ENCODE measurements around the genes FOXA3, PNMA8A and GNG8.

DNA sequence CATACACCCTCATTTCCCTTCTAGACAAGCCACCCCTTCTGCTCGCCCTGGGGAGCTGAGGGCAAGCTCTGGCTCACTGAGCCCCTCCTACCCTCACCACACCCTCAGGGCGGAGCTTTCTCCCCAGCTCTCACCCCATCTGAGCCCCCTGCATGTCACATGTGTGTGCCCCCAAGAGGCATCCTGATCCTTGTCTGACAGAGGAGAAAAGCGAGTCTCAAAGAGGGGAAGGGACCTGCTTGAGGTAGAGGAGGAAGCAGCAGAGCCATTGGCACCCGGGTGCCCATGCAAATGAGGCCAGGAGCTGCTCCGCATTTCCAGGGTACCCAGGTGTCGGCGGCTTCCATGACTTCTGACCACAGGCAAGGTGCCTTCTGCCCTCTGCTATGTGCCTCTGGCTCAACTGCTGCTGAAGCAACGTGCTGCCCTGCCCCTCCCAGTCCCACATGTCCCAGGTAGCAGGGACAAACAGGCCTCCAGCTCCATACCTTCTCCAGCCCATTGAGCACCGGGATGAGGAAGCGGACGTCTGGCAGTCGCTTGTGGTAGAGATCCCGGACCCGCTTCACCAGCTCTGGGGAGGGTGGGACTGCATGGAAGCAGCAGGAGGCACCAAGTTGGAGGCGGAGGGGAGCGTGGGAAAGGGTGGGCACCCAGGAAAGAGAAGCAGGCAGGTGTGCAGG lies 7.9 kb upstream of the RSPH6A start:
- PRO-cap: no peak
- RAMPAGE, long total RNA, 2 experiments: no peak in any of the 2 experiments

DNA sequence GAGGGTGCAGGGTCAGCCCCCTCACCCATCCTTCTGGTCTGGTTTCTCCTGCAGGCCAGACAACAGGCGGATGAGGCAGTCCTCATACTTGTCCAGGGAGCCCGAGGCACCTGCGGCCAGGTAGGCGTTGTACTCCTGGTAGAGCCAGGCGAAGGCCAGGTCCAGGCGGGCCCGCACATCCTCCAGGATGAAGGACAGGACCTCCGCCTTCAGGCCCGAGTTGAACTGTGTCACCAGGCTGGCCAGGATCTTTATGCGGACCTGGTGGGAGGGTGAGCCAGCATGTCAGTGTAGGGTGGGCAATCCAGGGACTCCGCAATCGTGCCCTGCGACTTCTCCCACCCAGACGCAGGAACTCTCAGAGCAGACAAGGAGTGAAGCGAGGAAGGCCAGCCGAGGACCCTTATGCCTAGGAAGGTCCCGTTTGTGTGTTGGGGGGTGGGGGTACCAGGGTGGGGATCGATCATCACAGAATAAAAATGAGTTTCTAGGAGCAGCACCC lies 13.9 kb upstream of the RSPH6A start:
- PRO-cap: no peak
- RAMPAGE, long total RNA, 2 experiments: no peak in any of the 2 experiments

DNA sequence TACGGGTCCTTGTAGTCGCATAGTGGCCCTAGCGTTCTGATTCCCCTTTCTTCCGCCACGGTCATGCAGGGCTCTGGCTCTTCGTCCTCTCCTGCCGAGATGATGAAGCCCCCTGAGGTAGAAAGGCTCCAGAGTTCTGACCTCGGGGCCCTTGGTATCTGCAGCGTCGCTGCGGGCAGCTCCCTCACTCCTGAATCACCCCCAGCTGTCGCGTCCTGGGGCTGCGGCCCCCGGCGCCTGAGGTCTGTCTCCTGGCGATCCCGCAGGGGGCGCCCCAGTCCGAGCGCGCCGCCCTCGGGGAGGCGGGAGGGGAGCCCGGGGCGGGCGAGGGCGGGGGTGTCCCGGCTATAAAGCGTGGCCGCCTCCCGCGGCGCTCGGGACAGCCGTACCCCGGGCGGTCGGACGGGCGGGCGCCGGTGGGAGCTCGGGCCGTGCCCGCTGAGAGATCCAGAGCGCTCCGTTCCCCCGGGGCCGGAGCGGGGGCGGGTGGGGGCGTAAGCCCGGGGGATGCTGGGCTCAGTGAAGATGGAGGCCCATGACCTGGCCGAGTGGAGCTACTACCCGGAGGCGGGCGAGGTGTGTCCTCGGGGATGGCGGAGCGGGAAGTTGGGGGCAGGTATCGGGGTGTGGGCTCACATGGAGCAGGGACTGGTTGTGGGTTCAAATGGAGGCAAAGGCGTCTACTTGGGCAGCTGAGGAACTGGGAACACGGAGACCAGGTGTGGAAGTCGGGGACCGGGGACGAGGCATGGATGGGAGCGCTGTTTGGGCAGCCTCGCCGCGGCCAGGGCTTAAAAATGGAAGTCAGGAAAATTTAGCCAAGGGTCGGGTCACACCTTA lies at the start of gene FOXA3:
TSS of gene FOXA3 (plus strand) at position 377 of the 840 bp plus-strand sequence.
- PRO-cap: no peak
- RAMPAGE, long total RNA, 2 experiments: no peak in any of the 2 experiments

GRCh38 chr19:45878957-45879720 lies 6.8 kb downstream of the IRF2BP1 start:
- PRO-cap: no peak
- RAMPAGE, long total RNA, 2 experiments: no peak in any of the 2 experiments

GRCh38 chr19:45882488-45883262 lies 3.3 kb downstream of the IRF2BP1 start:
- PRO-cap: no peak
- RAMPAGE, long total RNA, 2 experiments: no peak in any of the 2 experiments

- PRO-cap: bidirectional peak, plus-strand start at chr19:45886908, minus-strand start at chr19:45886798
- RAMPAGE, long total RNA, 2 experiments: no peak in any of the 2 experiments
Measured at GRCh38 chr19:45886333-45887098, 575 bp upstream of the IRF2BP1 start.

GRCh38 chr19:45913832-45914310 lies 707 bp downstream of the NANOS2 start:
- PRO-cap: no peak
- RAMPAGE, long total RNA, 2 experiments: no peak in any of the 2 experiments

GRCh38 chr19:45927514-45928150 lies 13.1 kb upstream of the NANOS2 start:
- PRO-cap: no peak
- RAMPAGE, long total RNA, 2 experiments: no peak in any of the 2 experiments

GRCh38 chr19:46014929-46015831 lies 7.7 kb downstream of the PGLYRP1 start:
- PRO-cap: no peak
- RAMPAGE, long total RNA, 2 experiments: no peak in any of the 2 experiments

DNA sequence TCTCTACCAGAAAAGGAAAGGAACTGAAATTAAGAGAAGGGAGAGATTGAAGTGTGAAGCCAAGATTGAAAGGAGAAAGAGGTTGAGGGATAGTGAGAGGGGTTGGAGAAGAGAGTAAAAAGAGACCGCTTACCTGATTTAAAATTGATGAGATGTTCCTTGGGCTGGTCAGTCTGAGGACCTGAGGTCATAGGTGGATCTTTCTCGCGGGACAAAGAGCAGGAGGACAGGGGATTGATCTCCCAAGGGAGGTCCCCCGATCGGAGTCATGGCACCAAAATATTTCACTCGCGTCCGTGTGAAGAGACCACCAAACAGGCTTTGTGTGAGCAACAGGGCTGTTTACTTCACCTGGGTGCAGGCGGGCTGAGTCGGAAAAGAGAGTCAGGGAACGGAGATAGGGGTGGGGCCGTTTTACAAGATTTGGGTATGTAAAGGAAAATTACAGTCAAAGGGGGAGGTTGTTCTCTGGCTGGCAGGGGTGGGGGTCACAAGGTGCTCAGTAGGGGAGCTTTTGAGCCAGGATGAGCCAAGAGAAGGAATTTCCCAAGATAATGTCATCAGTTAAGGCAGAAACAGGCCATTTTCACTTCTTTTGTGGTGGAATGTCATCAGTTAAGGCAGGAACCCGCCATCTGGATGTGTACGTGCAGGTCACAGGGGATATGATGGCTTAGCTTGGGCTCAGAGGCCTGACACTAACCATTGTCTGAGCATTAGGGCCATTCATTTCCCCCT lies 18.5 kb upstream of the HIF3A start:
- PRO-cap: no peak
- RAMPAGE, long total RNA, 2 experiments: no peak in any of the 2 experiments

- PRO-cap: bidirectional peak, plus-strand start at chr19:46298399, minus-strand start at chr19:46298122
- RAMPAGE, long total RNA, 2 experiments: start-site peak on the plus strand in 2 of 2 experiments, at chr19:46298405-46298443 at its widest, 53 to 80 reads per replicate
Measured at GRCh38 chr19:46297866-46298681, 1.2 kb downstream of the HIF3A start.

- PRO-cap: no peak
- RAMPAGE, long total RNA, 2 experiments: no peak in any of the 2 experiments
Measured at GRCh38 chr19:46299556-46300250, 2.9 kb downstream of the HIF3A start.

- PRO-cap: no peak
- RAMPAGE, long total RNA, 2 experiments: no peak in any of the 2 experiments
Measured at GRCh38 chr19:46415766-46416966, 2.8 kb upstream of the CCDC8 start.

GRCh38 chr19:46470862-46471905 lies at the start of gene PNMA8A:
Gene PNMA8A (minus strand): TSS chr19:46471563.
- PRO-cap: no peak
- RAMPAGE, long total RNA, 2 experiments: start-site peak on the minus strand in 1 of 2 experiments, at chr19:46471107-46471504 at its widest, 15 to 24 reads per replicate

GRCh38 chr19:46608635-46609692 lies 7.8 kb downstream of the CALM3 start:
- PRO-cap: no peak
- RAMPAGE, long total RNA, 2 experiments: no peak in any of the 2 experiments

DNA sequence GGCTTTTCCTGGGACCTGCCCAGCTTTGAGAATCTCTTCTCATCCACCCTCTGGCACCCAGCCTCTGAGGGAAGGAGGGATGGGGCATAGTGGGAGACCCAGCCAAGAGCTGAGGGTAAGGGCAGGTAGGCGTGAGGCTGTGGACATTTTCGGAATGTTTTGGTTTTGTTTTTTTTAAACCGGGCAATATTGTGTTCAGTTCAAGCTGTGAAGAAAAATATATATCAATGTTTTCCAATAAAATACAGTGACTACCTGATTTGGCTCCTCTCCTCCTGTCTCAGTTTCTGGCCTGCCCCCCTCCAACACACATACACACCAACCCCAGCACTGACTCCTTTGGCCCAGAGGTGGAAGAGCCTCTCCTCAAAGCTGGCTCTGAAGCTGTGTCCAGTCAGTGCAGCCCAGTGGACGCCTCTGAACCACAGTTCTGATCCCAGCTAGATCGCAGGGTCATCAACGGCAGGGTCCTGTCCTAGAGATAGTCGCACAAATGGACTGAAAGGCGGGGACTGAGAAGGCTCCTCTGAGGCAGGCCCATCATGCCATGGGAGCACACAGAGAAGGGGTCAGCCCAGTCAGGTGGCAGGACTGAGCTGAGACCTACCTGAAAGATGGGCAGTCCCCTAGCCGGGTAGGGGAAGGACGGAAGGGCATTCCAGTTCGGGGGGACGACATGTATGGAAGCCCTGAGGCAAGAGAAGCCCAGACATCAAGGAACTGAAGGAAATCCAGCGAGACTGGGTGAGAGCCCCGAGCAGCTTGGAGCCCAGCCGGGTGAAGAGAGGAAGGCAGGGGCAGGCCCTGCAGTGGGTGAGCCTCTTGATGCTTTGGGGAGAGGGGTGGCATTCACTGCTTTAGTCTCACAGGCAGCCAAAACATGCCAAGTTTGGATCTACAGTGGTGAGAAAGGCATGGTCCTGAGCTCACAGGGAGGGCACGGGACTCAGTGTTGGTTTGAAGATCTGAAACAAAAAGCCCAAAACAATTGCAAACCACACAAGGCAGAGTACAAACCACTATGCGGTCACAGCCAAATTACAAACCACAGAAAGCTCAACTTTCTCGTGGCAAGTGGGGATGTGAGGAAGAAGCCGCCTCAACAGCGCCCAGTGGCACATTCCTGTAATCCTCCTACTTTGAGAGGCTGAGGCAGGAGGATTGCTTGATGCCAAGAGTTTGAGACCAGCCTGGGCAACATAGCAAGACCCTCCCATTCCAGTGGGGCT lies 9.8 kb downstream of the CALM3 start:
- PRO-cap: no peak
- RAMPAGE, long total RNA, 2 experiments: no peak in any of the 2 experiments

DNA sequence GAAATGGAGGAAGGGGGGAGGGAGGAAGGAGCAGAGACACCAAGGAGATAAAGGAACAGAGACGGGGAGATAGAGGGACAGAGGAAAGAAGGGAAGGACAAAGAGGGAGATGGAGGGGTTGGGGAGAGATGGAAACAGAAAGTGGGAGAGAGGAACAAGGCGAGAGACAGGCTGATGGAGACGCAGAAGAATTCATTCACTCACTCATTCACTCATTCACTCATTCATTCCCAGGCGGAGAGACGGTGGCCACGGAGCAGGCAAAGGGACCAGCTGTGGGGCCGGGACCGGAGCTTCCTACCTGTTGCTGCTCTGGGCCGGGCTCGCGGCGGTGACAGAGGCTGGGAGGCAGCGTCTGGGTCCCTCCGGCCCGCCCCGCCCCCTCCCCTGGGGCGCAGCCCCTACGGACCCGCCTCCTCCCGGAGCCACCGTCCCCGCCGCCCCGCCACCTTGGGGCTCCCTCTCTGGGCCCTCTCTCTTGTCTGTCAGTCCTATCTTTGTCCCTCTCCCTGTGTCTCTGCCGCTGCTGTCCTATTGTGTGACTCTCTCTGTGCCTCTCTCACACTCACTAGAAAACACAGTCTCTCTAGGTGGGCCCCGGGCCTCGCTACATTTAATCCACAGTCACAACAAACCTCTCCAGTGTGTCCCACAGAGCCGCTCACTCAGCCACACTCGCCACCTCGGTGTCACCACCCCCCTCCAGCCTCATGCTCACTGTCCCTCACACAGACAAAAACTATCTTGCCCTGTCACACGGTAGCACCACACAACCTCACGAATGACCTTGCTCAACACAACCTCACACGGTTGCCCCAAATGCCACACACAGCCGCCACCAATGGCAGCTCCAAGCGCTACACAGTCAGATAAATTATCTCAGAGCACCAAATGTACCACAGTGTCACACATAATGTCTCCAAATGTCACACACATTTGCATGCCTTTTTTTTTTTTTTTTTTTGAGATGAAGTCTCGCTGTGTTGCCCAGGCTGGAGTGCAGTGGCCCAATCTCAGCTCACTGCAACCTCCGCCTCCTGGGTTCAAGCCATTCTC lies at the start of gene GNG8:
TSS of gene GNG8 (minus strand) at position 357 of the 1,056 bp plus-strand sequence.
- PRO-cap: no peak
- RAMPAGE, long total RNA, 2 experiments: no peak in any of the 2 experiments

DNA sequence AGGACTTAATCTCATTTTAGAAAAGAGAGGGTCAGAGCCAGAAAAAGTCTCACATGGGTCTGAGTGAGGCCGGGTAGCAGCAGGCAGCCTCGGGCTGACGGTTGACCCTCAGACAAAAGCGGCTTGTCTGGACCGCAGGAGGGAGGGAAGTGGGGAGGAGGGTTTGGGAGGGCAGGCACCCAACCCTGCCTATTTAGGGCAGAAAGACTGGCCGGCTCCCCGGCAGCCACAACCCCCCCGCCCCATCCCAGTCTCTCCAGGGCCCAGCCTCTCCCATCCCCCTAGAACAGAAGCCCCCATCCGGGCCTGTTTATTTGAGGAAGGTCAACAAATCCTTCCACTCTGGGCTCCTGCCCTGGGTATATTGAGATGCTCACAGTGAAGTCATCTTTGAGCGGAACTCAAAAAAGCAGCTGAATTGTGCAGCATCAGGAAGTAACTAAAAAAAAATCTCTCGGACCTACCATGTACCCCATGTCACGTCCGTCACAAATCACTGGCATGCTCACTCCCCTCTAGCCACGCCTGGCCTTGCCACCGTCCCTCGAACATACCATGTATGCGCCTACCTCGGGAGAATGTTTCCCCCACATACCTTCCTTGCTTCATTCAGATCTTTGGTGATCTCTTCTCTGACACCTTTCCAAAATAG lies 6.3 kb downstream of the DACT3 start:
- PRO-cap: no peak
- RAMPAGE, long total RNA, 2 experiments: no peak in any of the 2 experiments

GRCh38 chr19:46742975-46743273 lies 2.9 kb upstream of the FKRP start:
- PRO-cap: no peak
- RAMPAGE, long total RNA, 2 experiments: no peak in any of the 2 experiments

DNA sequence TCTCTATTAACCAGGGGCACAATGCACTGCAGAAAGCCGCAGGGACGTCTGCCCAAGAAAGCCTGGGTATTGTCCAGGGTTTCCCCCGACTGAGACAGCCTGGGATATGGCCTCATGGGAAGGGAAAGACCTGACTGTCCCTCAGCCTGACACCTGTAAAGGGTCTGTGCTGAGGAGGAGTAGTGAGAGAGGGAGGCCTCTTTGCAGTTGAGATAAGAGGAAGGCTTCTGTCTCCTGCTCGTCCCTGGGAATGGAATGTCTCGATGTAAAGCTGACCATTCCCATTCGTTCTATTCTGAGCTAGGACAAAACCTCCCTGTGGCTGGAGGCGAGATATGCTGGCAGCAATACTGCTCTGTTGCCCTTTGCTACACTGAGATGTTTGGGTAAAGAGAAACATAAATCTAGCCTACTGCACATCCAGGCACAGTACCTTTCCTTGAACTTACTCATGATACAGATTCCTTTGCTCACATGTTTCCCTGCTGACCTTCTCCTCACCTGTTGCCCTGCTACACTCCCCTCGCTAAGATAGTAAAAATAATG lies 19.7 kb downstream of the SLC1A5 start:
- PRO-cap: no peak
- RAMPAGE, long total RNA, 2 experiments: no peak in any of the 2 experiments

Measured in breast epithelium (tissue), 2 donors.